Brain (tissue), 1 donor: ENCODE results near the gene EIF4A3.

GRCh38 chr17:78423338-78423867, 45.0 kb downstream of the PGS1 start:
- RRBS = no CpG with 5 or more reads among the region's 8 CpGs

DNA sequence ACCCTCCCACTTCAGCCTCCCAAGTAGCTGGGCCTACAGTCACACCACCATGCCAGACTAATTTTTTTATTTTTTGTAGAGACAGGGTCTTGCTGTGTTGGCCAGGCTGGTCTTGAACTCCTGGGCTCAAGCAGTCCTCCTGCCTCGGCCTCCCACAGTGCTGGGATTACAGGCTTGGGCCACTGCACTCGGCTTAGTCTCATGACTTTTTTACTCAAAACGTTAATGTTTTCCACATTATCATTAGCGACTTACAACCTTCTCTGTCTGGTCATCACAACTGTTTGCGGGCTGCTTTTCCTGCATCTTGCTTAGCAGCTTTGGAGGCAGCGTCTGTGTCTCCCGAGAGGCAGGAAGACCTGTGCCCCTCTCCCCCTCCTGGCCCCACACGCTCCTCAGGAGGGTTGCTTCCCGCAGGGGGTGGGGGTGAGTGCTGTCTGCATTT, 52.6 kb downstream of the PGS1 start:
- RRBS = no CpG with 5 or more reads among the region's 9 CpGs

DNA sequence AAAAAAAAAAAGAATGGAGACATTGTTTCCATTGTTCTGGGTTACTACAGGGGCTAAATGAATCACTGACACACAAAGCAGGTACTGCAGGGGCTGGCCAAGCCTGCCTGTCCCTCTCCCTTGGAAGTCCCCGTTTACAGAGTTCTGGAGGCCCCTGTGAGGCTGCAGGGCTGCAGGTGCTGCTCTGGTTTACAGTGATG, 39.1 kb downstream of the DNAH17 start:
- RRBS = no CpG with 5 or more reads among the region's 1 CpG

DNA sequence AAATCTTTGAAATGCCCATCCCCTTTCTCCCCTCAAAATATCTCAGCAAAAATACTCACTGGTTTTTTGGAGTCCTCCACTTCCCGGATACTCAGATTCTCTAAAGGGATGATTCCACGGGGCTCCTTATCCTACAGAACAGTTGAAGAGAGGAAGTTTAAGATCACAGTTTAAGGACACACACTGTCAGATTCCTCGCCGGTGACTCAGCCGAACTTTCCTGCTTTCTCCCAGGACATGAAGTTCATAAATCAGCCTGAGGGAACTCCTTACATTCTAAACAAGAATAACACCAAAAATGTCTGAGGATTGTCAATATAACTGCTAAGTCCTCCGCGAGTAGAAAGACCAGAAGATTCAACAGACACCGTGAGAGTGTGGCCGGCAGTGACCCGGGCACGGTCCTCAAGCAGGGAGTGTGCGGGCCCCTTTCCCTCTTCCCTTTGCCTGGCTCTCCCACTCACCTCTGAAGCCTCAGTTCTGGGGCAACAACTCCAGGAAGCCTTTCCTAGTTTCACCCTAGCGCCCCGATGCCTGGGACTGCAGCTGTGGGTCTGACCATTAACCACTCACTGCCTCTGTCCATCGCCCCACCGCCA, 101.1 kb downstream of the CYTH1 start:
- RRBS = 67% methylated on average over 2 of the region's 16 CpGs

- RRBS = no CpG with 5 or more reads among the region's 10 CpGs
Observed at GRCh38 chr17:78718453-78719190, 63.5 kb downstream of the CYTH1 start.

DNA sequence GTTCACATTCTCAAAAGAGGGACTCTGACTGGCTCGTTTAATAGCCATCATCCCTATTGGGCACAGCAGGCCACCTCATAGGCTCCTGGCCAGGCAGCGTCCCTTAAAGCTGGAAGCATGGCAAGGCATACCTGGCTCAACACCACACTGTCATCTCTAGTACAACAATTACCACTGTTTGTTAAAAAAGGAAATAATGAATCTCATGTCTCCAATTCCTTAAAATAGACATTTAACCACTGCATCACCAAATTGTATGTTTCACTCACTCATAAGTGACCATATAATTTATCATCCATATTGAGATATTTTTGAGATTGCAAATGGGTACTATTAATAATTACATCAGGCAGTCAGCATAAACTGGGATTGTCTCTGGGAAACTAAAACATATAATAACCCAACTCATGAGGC, 41.6 kb downstream of the CYTH1 start:
- RRBS = no CpG with 5 or more reads among the region's 2 CpGs

DNA sequence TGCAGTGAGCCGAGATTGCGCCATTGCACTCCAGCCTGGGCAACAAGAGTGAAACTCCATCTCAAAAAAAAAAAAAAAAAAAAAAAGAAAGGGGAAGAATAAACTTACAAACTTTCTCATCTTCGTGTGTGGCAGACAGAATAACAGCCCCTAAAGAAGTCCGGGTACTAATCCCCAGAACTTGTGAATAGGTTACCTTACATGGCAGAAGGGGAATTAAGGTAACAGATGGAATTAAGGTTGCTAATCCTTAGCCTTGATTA, 2.8 kb downstream of the CYTH1 start:
- RRBS = no CpG with 5 or more reads among the region's 4 CpGs

- RRBS = no CpG with 5 or more reads among the region's 28 CpGs
Observed at GRCh38 chr17:78884250-78885211, 18.5 kb downstream of the CEP295NL start.

DNA sequence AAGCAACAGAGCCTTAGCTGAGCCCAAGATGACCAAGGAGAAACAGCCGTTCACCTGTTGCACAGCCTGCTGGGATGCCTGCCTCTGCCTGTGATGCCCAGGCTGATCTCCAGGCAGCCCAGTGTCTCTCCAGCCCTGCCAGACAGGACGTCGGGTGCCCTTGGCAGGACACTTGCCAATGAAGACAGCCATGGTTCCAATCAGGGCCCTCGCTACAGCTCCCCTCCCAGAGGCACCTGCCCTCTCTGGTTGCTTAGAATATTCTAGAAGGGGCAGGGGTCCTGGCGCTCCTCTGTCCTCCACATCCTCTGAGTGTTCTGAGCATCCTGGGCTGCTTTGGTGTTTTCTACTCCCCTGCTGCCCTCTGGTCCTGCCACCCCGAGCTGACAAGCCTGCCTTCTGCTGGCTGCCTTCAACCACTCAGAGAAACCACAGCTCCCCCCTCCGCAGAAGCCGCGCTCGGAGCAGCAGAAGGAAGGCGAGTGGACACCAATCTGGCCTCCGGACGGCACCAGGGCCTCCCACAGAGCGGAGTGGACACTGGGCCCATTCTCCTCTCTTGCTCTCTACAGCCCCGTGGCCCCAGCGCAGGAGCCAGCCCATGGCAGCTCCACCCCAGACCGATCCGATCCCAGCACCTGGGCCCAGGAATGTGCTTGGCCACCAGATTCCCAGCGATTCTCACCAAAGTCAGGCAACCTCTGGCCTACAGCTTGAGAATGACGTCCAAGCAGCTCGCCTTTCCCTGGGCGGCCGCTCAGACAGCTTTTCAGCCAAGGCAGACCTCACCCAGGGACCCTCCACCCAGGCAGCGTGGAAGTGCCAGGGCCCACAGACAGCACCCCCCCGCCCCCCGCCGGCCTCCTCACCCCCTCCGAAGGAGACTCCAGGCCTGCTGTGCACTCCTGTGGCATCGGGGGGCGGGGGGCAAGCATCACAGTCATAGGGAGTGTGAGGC, 6.5 kb downstream of the CEP295NL start:
- RRBS = no CpG with 5 or more reads among the region's 30 CpGs

DNA sequence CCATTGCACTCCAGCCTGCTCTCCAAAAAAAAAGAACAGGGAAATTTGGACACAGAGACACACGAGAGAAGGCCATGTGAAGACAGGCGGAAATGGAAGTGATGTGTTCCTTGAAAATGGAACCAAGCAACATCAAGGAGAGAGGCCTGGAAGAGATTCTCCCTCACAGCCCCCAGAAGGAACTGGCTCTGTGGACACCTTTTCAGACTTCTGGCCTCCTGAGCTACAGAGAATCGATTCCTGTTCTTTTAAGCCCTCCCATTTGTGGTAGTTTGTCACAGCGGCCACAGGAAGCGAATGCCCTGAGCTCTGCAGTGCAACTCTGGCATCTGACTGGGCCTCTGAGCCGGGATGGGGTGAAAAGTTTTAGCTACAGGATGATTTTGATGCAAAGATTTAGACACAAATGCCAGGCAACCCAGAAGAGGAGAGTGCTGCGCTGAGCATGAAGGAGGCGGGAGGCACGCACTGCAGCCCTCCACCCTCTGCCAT, 2.4 kb downstream of the TIMP2 start:
- RRBS = no CpG with 5 or more reads among the region's 9 CpGs

- RRBS = no CpG with 5 or more reads among the region's 26 CpGs
Observed at GRCh38 chr17:78962141-78962990, 17.4 kb downstream of the LGALS3BP start.

DNA sequence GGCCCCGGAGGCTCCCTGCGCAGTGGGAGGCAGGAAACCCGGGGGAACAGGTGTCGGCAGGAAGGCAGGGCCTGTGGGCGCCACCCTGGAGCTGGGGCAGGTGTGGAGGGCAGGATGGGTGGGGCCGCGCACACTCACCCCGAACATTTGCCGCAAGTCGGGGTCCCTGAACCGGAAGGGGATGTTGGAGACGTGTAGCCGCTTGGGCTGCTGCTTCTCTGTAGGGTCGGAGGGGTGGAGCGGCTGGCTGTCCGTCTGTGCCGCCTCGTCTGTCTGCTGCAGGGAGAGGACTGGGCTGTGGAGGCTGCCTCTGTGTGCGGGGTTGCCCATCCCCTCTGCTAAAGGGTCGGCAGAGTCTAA, 31.9 kb downstream of the ENGASE start:
- RRBS = 95% methylated on average over 4 of the region's 20 CpGs

- RRBS = no CpG with 5 or more reads among the region's 46 CpGs
Observed at GRCh38 chr17:79608479-79609200, 2.2 kb downstream of the RBFOX3 start.

DNA sequence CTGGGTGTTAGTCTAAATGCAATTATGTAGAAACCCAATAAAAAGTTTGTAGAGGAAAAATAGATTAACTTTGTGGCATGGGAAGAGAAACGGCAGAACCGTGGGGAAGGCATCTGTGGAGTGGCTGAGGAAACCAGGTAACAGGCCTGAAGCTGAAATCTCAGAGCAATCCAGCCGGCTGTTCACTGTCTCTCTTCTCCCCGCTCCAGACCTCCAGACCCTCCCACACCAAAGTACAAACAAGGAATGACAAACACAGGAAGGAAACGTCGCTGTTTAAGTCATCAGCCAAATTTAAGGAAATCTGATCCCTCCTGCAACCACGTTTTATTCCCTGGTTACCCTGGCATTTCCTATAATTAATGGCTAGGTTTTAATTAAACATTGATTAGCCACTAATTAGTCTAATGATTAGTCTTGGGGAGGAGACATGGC, 51.9 kb upstream of the RBFOX3 start:
- RRBS = no CpG with 5 or more reads among the region's 7 CpGs

- RRBS = 3% methylated on average over 32 of the region's 51 CpGs
Observed at GRCh38 chr17:79798070-79798517, 1.2 kb upstream of the CBX8 start.

- RRBS = 3% methylated on average over 45 of the region's 89 CpGs
Observed at GRCh38 chr17:79840384-79841401, 1.5 kb upstream of the CBX4 start.

GRCh38 chr17:80064072-80064757, 27.8 kb downstream of the CCDC40 start:
- RRBS = no CpG with 5 or more reads among the region's 26 CpGs

- RRBS = 1% methylated on average over 6 of the region's 28 CpGs
Observed at GRCh38 chr17:80101878-80102589, 653 bp downstream of the GAA start.

- RRBS = 50% methylated on average over 2 of the region's 25 CpGs
Observed at GRCh38 chr17:80124228-80125157, 22.4 kb downstream of the EIF4A3 start.

DNA sequence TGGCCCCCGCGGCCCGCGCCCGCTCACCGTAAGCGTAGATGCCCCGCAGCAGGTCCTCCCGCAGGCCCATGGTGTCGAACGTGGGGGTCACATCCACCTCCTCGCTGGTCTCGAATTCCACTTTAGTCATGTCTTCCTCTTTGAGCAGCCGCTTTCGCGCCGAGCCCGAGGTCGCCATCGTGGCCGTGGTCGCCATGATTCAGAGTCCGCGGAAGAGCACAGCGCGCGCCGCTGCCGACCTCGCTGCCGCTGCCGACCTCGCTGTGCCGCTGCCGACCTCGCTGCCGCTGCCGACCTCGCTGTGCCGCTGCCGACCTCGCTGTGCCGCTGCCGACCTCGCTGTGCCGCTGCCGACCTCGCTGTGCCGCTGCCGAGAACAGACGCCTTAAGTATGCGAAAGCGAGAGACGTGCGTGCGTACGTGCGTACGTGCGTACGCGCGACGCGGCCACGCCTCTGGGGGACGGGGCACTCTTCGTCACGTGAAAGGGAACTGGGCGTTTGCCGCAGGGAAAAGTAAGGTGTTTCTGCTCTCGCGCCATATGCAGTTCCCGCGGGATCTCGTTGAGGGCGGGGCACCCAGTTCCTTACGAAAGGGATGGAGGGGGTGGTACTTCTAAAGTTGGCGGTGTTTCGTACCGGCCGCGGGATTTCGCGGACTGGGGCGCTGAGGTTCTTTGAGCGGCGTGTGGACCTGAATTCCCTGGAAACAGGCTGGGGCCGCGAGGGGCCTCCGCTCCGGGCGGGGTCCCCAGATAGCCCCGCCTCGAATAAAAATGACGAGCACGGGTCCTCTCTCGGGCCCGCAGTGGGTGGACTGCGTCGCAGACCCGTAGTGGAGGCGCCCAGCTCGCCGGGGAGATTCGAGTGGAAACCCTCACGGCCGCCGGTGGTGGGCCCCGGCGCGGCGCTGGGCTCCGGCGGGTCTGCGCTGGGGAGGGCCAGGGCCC, at the start of gene EIF4A3:
Gene EIF4A3, minus strand, starts transcription at position 363 of the 949 bp plus-strand sequence.
- RRBS = 2% methylated on average over 16 of the region's 116 CpGs